ENCODE measurements around the genes LACTB and RAB8B.

GRCh38 chr15:62816053-62816636 is 226.4 kb upstream of the TPM1 start:
- RRBS: no CpG with 5 or more reads among the region's 9 CpGs

GRCh38 chr15:62820429-62820763 is 222.2 kb upstream of the TPM1 start:
- RRBS: no CpG with 5 or more reads among the region's 4 CpGs

DNA sequence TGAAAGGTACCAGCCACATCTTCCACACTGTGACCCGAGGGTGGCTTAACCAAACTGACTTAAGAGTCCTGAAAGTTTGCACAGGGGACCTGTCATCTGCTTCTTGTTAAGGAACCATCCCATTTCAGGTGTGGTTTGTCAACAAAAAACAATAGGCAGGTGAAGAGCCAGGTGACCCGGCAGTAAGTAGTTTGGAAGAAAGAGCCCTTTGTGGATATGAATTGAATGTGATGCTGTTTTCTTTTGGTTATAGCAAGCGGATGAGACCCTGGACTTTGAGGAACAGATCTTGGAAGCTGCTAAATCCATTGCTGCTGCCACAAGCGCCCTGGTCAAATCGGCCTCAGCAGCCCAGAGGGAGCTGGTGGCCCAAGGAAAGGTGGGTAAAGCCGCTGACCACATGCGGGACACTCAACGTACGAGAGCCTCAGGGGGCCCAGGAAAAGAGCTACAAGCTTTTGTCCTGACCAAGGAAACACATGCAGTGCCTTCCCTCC is 209.2 kb upstream of the TPM1 start:
- RRBS: no CpG with 5 or more reads among the region's 9 CpGs

DNA sequence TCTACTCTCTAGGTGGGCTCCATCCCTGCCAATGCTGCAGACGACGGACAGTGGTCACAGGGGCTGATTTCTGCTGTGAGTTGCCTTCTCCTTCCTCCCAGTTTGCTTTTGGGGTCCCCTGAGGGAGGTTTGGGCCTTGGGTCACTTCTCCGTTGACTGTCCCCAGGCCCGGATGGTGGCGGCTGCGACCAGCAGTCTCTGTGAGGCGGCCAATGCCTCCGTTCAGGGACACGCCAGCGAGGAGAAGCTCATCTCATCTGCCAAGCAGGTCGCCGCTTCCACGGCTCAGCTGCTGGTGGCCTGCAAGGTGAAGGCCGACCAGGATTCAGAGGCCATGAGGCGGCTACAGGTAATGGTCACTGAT is 206.8 kb upstream of the TPM1 start:
- RRBS: no CpG with 5 or more reads among the region's 15 CpGs

DNA sequence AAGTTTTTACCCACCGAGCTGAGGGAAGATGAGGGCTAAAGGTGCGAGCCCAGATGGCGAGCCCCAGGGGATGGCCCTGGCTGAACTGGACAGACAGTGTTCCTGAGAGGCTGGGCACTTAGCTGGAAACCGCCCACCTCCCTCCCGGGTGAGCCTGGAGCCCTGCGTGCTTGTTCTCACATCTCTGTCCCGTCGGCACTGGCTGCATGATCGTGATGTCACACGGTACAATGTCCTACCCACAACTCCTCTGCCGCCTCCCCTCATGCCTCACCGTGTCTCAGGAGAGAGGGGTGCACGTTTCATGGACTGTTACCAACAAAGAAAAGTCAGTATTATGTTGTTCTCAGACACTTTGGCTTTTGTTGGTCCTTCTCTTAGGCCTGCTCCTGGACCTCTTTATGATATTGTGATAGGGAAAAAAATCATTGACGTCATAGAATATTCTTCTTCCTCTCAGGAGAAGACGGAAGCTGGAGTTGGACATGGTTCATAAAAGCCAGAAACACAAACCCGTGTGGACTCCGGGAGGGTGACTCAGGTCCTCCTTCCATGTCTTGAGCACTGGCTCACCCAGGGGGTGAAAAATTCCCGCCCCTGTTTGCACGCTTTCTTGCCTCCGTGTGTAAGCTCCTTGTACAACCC is 201.9 kb upstream of the TPM1 start:
- RRBS: no CpG with 5 or more reads among the region's 20 CpGs

- RRBS: no CpG with 5 or more reads among the region's 19 CpGs
These were observed 167.5 kb upstream of the TPM1 start for GRCh38 chr15:62874845-62875718.

GRCh38 chr15:62894311-62894857 is 148.2 kb upstream of the TPM1 start:
- RRBS: no CpG with 5 or more reads among the region's 9 CpGs

- RRBS: no CpG with 5 or more reads among the region's 5 CpGs
These were observed 146.7 kb upstream of the TPM1 start for GRCh38 chr15:62895675-62896505.

GRCh38 chr15:63045243-63046137 is 2.9 kb downstream of the TPM1 start:
- RRBS: no CpG with 5 or more reads among the region's 8 CpGs

DNA sequence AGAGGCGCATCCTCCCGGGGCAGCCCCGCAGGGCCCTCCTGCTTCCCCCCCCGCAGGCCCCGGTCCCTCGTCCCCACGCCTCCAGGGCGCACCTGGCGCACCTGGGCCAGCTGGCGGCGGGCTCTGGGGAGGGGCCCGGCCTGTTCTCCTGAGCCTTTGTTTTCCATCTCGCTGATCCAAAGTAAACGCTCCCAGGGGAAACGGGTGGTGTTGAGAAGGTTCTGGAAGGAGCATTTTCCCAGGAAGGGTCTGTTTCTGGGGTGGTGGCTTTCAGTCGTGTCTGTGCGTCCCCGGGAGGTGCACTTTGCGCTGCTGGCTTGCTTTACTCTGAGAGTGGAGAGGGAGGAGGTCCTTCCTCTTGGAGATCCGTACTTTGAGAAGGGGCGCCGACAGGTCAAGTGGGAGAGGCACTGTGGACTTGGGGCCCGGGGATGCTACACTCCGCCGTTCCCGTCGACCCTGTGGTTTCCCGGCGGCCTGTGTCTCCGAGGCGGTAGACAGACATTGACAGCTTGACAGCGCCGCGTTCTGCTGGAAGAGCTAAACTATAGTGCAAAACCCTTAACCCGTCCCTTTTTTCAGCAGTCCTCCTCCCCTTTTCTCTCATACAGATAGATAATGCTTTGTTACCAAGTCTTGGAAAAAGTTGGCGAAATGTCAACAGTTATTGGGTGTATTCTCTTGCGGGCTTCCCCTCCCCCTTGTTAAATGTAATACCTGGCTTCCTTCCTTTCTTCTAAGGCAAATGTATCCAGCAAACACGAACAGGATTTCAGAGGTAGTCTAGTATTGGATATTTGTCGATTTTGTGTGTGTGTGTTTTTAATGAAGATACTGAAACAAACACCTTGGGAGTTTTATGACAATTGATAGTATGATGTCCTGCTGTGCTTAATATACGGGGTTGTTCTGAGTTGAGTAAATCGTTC is 6.5 kb downstream of the TPM1 start:
- RRBS: 3% methylated on average over 15 of the region's 41 CpGs

GRCh38 chr15:63051144-63051806 is 8.7 kb downstream of the TPM1 start:
- RRBS: no CpG with 5 or more reads among the region's 5 CpGs

GRCh38 chr15:63075775-63076257 is 33.3 kb downstream of the TPM1 start:
- RRBS: 58% methylated on average over 2 of the region's 11 CpGs

- RRBS: 3% methylated on average over 2 of the region's 30 CpGs
These were observed at the start of gene LACTB for GRCh38 chr15:63121399-63121939. LACTB (plus strand) TSS chr15:63121861.

DNA sequence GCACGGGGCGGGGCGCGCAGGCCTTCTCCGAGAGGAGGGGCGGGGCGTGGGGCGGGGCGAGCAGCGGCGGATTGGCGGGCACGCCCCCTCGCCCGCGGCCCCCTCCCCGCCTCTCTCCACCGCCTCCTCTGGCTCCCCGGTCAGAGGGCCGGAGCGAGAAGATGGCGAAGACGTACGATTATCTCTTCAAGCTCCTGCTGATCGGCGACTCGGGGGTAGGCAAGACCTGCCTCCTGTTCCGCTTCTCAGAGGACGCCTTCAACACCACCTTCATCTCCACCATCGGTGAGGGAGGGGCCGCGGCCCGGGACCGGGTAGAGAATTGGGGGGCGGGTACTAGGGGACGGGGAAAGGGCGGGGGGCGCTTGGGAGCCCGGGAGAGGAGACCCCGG is at the start of gene RAB8B:
Gene RAB8B, plus strand, starts transcription at position 143 of the 392 bp plus-strand sequence.
- RRBS: 3% methylated on average over 6 of the region's 40 CpGs

GRCh38 chr15:63196905-63197537 is 7.6 kb downstream of the RAB8B start:
- RRBS: no CpG with 5 or more reads among the region's 5 CpGs

DNA sequence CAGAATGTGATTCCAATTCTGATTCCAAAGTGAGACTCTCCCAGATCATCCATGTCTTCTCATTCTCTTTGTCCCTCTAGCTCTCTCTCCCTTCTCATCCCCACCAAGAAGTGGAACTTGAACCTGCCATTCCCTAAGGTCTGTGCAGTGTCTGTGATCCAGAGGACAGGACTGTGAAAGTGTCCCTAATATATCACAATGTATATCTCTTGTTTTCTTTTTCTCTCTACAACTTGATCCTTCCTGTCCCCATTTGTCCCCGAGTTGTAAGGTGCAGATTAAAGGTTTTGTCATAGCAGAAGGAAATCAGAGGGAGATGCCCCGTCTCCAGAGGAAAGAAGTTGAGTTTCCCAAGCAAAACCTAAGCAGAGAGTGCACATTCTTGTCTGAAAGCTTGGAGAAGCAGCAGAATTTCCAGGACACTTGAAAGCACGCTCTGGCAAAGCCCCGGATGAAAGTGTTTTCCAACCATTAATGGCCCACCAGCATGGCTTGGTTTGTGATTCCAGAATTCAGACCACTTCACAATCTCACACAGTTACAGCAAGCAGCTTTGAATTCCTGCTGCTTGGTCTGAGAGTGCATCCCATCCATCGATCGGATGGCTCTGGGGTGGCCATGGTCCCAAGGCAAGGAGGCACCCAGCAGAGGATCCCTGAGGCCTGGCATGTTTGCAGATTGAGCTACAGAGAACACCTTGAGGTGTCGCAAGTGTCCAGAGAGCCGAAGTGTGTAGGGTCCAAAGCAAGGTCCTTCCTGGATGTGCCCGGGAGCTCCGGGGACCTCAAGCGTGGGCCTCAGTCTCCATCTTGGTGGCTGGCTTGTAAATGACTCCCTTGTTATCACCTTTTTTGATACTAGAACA is 48.3 kb downstream of the APH1B start:
- RRBS: no CpG with 5 or more reads among the region's 11 CpGs

DNA sequence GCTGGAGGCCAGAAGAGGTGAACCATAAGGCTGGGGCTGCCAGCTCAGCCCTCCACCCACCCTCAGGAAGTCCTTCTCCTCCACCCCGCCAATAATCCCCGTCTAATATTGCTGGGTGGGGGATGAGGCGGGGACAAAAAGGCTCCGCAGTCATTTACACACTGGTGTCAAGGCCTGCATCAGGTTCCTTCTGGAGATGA is 27.0 kb downstream of the CA12 start:
- RRBS: no CpG with 5 or more reads among the region's 4 CpGs

GRCh38 chr15:63381028-63381318 is 673 bp downstream of the CA12 start:
- RRBS: no CpG with 5 or more reads among the region's 10 CpGs

DNA sequence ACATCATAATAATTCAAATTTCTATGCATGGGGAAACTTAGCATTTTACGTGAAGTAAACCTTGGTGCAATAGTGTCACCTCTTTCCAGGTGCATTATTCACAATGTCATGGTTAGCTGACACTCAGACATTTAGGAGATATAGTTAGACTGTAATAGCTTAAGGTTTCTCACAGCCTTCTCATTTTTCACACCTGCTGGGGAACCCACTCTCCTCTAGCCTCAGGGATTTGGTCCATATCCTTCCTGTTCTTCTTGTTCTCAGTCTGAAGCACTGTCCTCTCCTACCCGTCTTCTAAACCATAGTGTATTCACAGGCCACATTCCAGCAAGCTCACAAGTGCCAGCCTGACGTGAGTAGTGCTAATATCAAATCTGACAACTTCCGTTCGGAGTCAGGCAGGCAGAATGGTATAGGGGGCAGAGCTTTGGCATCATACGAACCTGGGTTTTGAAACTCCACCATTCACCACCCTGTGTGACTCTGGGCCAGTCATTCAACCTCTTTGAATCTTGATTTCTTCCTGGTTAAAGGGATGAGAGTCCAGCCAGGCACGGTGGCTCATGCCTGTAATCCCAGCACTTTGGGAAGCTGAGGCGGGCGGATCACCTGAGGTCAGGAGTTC is 6.9 kb upstream of the CA12 start:
- RRBS: no CpG with 5 or more reads among the region's 9 CpGs

GRCh38 chr15:63460176-63460779 is 44.1 kb upstream of the USP3 start:
- RRBS: no CpG with 5 or more reads among the region's 10 CpGs

All from aortic smooth muscle cell (primary cell).